NT2/D1 (cell line): ENCODE data around the gene ABCD4.

- RRBS, 2 experiments: no CpG with 5 or more reads among the region's 1 CpG
Observed at GRCh38 chr14:73725145-73725386, 10.9 kb upstream of the PNMA1 start.

- RRBS, 2 experiments: no CpG with 5 or more reads among the region's 6 CpGs
Observed at GRCh38 chr14:73760644-73760967, 503 bp upstream of the MIDEAS start.

DNA sequence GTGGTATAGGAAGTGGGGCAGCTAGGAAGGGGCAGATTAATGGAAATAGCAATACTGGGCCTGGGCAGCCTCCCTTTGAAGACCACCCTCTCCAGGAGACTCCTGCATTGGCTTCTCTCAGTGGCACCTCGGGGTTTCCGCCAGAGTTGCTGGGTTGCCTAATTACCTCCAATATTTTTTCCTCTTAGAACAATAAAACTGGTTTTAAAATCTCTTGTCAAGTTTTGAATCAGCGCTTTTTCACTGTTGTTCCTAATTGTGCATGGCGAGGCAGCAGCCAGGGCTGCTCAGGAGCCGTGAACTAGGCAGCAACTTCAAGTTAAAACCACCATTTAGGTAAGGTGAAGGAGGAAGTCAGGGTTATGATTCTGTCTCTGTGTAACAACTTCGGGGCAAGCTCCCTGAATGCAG, 23.8 kb upstream of the MIDEAS start:
- RRBS, 2 experiments: no CpG with 5 or more reads among the region's 6 CpGs

DNA sequence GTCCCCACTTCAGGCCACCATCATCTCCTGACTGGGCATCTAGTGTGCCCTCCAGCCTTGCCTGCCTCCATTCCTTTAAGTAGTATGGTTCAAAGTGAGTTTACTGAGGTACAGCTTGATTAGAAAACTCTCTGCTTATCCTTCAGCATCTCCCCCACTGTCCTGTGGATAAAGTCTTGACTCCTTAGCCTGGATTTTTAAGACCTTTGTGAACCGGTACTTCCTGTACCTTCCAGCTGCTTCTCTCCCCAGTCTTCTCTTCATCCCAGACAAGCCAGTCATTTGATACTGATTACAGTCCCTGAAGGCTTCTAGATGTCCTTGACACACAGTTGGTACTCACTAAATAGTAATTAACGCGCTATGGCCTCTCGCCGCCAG, 40.8 kb upstream of the MIDEAS start:
- RRBS, 2 experiments: no CpG with 5 or more reads among the region's 5 CpGs

GRCh38 chr14:74133670-74134717, 49.2 kb downstream of the LIN52 start:
- RRBS, 2 experiments: no CpG with 5 or more reads among the region's 5 CpGs

GRCh38 chr14:74251404-74251960, 12.2 kb downstream of the VSX2 start:
- RRBS, 2 experiments: no CpG with 5 or more reads among the region's 14 CpGs

DNA sequence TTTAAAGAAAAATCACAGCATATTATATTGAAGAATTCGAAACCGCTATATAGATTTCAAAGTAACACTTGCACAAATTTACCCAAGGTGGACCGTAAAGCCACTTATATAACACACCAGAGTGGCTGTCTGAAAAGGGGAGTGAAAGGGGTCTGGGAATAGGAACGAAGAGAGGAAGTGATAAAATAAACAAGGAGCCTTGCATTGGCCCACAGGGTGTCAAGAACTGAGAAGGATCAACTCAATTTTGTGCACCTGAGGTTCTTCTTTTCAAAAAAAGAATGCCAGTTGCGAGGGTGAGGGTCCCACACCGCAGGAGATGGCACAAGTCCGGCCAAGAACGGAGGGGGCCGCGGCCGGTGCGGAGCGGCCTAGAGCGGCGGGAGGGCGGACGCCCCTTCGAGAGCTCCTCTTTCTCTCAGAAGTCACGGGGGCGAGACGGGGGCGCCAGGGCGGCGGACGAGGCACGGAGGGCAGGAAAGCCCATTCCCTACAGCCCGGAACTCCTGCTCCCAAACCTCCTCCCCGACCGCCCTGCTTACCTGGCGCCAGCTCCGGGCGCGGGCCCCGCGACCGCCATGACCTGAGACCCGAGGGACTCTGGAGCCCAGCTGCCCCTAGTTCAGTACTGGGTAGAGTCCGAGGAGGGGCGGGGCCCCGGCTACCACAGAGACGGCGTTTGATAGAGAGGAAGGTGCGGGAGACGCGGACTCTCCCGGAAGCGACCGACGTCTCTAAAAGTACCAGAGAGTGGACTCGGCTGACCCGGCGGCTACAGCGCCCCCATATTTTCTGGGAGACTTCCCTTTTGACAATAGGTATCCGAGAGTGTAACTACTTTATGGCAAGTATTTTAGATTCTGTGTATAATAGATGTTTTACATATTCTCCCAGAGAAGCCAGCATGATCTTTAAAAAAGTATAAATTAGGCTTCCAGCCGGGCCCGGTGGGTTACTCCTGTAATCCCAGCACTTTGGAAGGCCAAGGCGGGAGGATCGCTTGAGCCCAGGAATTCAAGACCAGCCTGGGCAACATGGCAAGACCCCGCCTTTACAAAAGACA, at the start of gene ABCD4:
TSS of gene ABCD4 (minus strand) at position 602 of the 1,063 bp plus-strand sequence.
- RRBS, 2 experiments: under 1 to 1% methylated on average over 12 to 19 of the region's 59 CpGs

GRCh38 chr14:74326551-74327012, 21.7 kb upstream of the VRTN start:
- RRBS, 2 experiments: no CpG with 5 or more reads among the region's 8 CpGs

DNA sequence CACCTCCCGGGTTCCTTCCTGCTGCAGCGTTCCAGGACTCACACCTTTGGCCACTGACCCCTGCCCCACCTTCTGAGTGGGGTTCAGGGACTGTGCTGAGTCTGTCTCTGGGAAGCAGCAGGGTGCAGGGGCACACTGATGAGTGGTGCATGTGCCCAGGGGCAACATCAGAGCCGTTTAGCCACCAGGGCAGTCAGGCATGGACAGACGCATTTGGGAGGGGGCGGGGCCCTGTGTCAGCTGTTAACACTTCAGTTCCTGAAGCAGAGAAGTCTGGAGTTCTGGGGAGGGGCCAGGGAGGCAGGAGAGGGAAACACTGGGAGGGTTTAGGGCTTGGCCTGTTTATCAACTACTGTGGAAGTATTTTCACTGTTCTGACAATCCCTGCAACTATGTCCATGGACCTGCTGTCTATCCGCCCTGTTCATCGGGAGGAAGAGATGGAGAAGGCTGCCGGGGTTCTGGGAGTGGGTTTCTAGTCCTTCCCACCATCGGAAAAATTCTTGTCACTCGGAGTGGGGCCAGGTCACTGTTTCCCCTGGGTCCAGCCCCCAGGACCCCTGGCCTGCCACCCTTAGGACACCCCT, 24.0 kb downstream of the SYNDIG1L start:
- RRBS, 2 experiments: no CpG with 5 or more reads among the region's 10 CpGs

GRCh38 chr14:74499556-74500017, 6.0 kb downstream of the ISCA2 start:
- RRBS, 2 experiments: no CpG with 5 or more reads among the region's 2 CpGs

DNA sequence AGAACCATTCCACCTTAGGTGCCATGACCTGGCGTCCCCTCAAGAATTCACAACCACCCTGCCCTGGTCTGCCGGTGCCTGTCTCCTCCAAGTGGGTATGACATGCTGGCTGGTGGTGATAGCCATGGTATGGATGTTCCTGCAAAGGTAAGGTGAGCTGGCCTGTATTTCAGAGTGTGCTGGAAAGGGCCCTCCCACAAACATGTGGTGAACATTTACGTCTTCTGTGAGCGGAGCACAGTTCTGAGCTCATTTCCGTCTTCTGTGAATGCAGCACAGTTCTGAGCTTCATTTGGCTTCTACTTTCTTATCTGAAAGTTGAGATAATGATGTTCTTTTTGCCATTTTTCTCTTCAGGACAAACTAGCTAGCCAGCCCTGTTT, 5.3 kb upstream of the LTBP2 start:
- RRBS, 2 experiments: no CpG with 5 or more reads among the region's 5 CpGs

DNA sequence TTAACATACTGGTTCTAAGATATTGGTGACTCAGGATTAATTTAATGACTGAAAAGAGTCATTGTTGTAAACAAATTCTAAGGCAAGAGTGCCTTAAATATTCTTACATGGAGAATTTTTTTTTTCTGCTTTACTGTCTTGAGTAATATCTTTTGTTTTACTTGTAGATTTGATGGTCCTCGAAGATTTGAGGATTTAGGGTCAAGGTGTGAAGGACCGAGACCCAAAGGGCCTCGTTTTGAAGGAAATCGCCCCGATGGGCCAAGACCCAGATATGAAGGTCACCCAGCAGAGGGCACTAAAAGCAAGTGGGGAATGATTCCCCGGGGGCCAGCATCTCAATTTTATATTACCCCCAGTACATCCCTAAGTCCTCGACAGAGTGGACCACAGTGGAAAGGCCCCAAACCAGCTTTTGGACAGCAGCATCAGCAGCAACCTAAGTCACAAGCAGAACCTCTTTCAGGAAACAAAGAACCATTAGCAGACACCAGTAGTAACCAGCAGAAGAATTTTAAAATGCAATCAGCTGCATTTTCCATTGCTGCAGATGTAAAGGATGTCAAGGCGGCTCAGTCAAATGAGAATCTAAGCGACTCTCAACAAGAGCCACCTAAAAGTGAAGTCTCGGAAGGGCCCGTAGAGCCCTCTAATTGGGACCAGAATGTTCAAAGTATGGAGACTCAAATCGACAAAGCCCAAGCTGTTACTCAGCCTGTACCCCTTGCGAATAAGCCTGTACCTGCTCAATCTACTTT, 34.5 kb downstream of the YLPM1 start:
- RRBS, 2 experiments: no CpG with 5 or more reads among the region's 13 CpGs

GRCh38 chr14:74815993-74816455, 52.9 kb downstream of the YLPM1 start:
- RRBS, 2 experiments: no CpG with 5 or more reads among the region's 1 CpG

DNA sequence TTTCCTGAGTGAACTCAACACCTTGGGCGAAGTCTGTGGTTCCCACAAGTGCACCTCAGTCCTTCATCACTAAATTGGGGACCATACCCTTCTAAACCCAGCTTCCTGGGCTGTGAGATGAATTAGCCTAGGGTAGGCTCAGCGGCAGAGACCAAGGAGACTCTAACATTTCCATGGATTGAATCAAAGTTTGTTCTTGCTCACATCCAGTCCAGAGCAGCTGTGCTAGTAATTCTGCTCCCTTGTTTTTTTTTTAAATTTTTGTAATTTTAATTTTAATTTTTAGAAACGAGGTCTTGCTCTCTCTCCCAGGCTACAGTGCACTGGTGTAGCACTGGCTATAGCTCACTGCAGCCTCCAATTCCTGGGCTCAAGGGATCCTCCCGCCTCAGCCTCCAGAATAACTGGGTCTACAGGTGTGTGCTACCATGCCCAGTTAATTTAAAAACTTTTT, 2.5 kb upstream of the PGF start:
- RRBS, 2 experiments: no CpG with 5 or more reads among the region's 4 CpGs

DNA sequence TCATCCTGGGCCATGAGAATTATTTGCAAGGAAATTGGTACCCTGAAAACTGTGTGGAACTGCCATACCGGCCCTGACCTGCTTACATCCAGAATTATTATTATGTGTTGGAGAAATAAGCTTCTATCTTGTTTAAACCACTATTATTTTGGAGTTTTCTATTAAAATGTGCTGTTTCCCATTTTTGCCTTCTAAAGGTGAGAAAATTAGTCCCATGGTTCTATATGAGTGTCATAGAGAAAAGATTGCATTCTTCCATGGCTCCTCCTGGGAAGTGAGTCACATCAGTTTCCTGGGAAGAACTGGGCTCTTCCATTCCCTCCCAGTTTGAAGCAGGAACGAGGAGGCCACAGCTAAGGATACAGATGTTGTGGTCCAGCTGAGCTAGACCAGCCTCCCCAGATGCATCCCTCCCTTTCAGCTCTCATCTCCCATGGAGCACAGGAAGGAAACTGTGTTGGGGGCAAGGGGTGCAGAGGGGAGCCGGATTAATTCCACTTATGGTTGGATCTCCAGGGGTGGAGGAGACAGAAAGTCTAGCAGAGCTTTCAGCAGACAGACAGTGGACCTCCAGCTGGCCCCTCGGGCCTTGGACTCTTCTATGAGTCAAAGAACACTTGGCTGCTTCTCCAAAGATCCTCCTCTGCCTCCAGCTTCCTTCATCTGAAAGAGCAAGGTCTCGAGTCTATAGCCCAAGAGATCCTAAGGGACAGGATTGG, 9.8 kb upstream of the PGF start:
- RRBS, 2 experiments: no CpG with 5 or more reads among the region's 5 CpGs

GRCh38 chr14:75006594-75007218, 4.0 kb downstream of the EIF2B2 start:
- RRBS, 2 experiments: no CpG with 5 or more reads among the region's 3 CpGs

GRCh38 chr14:75124007-75124684, 2.7 kb downstream of the NEK9 start:
- RRBS, 2 experiments: no CpG with 5 or more reads among the region's 8 CpGs

DNA sequence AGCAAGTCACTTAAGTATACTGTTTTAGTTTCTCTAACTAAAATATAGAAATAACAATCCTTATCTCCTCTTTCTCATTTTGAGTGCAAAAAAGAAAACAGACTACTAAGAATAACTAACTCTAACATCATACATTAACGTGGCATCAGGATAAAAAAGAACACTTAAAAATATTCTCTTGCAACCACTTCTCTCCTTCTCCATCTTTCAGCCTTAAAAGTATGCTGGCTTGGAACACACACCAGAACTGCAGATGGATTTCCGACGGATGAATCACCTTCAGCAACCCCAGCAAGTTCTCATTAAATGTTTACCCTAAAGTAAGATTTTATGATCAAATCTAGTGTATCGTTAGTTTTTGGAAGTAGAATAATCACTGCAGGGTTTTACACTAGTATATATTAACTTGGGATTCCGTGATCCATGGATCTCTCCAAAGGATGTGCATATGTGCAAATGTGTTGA, 1.3 kb downstream of the NEK9 start:
- RRBS, 2 experiments: no CpG with 5 or more reads among the region's 5 CpGs

- RRBS, 2 experiments: no CpG with 5 or more reads among the region's 6 CpGs
Observed at GRCh38 chr14:75238964-75239658, 39.5 kb upstream of the FOS start.

DNA sequence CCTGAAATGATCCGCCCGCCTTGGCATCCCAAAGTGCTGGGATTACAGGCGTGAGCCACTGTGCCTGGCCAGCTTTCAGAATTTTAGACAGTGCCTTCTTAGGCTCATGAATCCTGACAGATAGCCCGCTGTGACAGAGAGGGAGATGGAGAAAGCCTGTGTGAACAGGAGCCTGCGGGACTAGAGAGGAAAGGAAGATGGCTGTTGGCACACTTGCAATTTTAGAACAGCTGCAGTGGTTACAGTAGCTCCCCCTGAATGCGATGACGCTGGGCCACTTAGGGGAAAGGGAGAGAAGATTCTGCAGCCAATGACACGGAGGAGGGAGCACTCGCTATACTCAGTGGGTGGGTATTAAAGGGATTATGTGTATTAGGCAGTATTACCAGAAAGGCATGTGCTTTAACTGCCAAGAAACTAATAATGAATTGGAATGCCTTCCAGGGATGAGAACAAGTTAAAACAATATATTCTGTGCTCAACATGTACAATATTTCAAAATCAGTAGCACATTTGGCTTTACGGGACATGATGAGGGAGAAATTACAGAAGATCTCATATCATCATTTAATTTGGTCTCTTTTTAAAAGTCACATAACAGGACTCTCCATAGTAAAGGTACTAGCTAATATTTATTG, 36.1 kb upstream of the FOS start:
- RRBS, 2 experiments: no CpG with 5 or more reads among the region's 10 CpGs